Daoy (cell line): ENCODE measurements around a stretch of chr10.

- RAMPAGE, long total RNA: no peak
Measured at GRCh38 chr10:119576572-119577180, 20.1 kb downstream of the TIAL1 start.

GRCh38 chr10:119650737-119651324 is 349 bp upstream of the BAG3 start:
- RAMPAGE, long total RNA: no peak

- RAMPAGE, long total RNA: no peak
Measured at GRCh38 chr10:119852788-119853377, 19.8 kb downstream of the MCMBP start.

DNA sequence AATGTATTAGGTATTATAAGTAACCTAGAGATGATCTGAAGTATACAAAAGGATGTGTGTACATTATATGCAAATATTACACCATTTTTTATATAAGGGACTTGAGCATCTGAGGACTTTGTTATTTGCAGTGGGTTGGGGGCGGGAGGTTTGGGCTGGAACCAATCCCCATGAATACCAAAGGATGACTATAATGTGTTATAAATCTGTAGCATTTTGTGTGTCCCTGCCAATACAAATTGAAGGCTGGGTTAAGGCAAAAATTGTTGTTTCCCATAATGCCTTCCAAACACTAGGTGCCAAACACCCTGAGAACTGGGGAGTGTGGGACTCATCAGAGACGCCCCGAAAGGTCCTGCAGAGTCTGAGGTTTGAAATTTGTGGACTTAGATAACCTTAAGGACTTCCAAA is 150.2 kb upstream of the PLPP4 start:
- RAMPAGE, long total RNA: no peak

GRCh38 chr10:120979163-120980212 is 128.3 kb downstream of the WDR11 start:
- RAMPAGE, long total RNA: no peak

DNA sequence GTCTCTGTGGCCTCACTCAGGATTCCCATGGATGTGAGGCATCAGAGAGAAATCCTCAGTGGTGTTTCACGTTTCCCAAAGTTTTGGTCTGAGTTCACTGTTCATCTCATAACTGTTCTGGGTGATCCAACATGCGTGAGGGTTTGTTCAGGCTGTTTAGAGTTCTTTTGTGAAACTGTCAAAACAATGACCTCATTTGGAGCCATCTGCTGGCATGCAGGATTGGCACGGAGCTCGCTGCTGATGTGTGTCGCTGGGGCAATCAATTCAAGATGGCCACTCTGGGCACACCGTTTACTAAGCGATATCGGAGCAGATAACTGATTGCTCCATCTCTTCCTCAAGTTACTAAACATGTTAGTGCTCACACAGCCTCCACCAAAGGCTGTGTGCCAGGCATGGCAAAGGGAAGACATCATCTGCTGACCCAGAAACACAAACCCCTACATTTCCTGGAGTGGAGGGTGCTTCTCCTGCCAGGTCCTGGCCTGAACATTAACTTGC is 365.6 kb downstream of the WDR11 start:
- RAMPAGE, long total RNA: no peak

- RAMPAGE, long total RNA: no peak
Measured at GRCh38 chr10:121366051-121366410, 232.2 kb downstream of the FGFR2 start.

DNA sequence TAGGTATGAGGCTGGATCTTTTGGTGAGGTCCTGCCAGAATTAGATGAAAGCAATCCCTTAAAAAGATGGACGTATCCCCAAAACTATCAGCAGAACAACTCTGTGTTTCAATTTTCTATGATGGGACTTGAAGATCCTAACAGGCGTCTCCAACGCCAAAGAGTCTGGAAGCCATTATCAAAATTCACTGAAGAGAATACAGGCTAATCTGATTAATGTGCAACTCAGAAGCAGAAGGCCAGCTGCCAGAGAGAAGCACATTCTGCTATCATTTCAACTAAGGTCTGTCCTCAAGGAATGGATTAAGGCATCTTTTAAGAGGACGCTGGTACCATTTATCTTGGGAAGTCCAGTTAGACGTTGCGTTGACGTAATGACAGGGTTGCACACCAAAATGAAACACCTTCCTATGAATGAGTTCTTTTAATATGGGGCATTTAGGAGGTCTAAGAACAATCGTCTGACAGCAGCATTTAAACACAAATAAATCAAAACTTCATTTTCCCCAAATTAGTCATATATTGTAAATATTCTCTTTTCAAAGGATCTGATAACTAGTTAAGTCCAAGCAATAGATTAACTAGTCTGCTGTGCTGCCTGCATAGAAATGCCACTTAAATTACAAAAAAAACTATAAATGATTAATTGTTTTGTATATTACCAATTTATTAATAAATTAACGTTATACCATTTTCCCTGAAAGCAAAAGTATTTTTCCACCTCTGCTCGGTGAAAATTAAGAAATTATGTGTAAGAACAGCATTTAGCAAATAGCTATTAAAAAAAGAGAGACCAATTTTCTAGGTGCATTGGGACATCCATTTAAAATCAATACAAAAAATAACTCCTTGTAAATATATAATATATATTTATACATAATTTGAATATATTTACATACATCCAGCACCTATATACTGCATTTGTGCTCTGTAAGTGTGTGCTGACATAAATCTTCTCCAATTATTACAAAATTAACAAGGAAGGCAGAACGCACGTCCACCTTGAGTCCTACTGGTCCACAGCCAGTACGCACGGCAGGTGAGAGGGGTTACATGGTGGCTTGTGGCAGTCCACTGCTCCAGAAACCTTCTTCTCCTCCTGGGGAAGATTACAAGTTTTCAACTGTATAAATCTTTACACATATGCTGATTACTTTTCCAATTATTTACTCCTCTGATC is 119.3 kb downstream of the FGFR2 start:
- RAMPAGE, long total RNA: no peak

DNA sequence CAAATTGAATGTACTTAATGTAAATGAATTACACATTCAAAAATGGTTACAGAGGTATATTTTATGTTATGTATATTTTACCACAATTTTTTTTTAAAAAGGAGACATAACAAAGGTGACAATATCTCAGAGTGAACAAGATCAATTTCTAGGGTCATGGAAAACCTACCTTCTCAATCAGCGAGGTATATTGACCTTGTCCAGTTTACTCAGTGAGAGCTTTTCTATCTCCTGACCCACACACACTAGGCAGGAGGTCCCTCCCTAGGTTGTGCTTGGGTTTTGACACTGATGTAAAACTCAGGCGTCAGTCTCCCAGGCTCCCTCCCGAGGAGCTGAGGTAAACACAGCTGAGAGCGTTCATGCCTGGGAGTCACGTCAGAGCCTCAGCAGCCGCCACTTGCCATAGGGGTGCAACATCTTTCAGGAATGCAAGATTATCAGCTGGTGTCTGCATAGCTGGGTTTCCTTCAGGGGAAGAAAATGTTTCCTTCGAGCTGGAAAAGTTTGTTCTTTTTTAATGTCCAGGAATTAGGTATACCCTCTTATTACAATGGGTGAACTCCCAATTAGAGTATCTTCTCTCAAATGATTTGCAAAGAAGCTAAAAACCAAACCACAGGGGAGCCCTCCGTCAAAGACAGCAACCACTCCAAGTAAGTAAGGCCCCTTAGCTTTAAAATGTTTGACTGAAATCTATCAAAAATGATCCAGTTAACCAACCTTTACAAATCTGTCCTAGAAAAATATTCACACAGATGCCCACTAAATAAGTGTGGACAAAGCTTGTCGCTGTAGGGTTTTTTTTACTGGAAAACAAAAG is 70.5 kb downstream of the FGFR2 start:
- RAMPAGE, long total RNA: no peak

DNA sequence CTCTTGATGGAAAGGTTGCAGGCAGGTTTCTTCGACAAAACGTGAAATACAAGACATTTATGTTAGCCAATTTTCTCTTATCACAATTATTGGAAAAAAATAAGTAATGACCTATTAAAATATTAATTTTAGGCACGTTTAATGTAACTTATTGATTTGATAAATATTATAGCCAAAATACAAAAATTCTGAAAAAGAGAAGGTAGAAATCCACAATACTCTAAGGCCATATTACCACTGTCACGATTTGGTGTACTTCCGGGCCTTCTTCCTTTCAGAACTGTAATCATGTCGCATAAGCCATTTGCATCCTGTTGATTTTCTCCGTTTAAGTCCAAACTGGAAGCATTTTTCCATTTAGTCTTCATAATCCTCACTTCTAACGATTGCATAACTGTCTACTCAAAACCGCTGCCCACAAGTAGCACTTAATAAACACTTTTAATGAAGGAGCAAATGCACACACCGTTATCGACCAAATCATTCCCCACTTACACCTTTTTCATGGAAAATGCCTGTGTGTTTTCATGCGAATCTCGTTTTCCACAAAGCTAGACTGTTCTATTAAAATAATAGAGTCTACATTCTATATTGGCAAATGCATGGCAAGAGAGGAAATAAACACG is 1.2 kb downstream of the ATE1 start:
- RAMPAGE, long total RNA: no peak

GRCh38 chr10:121987757-121988122 is 1.2 kb upstream of the TACC2 start:
- RAMPAGE, long total RNA: no peak

DNA sequence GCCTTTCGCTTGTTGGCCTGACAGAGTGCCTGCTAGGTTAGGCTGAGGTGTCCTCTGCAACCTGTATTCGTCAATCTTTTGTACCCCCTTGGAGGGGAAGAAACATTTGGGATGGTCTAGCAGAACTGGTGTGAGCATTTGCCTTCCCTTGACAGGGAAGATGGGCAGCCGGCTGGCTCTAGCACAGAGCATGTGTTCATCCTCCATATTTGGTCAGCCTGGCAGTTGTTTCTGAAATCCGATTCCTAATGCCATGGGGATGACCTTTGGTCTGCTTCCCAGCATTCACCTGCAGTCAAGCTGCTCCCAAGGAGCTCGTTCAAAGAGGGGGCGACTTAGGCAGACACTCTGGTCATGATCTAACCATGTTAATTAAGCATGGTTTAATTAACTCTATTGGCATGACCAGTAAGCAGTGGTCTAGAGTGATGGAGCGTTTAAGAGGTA is 55.3 kb downstream of the TACC2 start:
- RAMPAGE, long total RNA: no peak

DNA sequence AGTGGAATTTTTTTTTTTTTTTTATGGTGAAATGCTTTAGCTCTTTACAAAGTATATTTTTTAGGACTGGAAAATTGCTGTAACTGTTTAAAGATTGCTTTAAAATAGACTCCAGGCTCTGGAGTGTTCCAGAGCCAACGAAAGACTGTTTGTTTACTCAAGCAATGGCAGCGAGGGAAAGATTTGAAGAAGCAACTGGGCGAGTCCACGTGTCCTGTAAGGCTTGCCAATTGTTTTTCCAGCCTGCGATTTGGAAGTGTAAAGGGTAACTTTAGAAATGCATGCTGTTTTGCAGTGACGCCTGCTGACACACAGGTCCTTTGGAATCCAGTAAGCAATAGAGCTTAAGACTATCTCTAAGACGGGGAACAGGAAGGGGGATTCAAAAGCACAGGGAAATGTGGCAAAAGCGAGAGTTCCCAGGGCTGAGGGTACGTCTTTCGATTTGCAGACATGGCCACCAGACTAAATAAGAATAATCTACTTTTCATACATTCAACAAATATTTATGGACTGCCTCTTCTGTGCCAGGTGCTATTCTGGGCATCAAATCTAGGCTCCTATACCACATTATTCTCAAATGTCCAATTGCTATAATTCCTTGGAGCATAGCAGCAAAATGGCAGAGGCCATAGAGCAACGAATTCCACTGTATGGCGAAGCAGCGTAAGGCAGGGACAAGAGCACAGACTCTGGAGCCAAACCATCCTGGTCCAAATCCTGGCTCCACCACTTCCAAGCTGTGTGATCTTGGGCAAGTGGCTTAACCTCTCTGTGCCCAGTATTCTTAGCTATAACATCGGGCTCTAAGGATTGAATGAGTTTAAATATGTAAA is 55.9 kb downstream of the TACC2 start:
- RAMPAGE, long total RNA: no peak

DNA sequence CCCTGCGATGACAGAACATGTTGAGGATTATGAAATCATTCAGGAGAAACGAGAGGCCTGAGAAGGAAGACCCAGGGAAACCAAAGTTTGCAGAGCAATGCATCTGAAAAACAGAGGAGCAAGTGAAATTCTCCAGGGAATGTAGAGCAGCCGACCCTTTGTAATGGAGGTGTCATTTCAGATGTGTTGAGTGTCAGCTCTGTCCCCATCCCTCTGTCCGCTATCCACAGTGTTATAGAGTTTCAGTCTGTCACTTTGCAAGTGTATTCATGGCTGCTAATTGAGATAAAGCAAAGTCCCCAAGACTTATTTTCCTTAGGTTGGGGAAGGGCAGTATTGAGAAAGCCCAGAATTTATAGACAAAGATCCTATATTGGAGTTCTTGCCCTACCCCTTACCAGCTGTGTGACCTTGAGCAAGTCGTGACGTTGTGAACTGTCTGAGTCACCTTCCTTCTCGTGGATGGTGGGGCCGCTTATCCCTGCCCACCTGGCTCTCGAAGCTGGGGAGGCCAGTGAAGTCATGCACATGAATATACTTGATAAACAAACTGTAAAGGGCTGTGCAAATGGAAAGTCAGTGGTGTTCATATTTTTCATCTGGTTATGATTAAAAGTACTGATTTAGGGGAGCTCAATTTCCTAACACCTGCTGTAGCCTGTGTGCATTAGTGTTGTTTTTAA is 127.3 kb downstream of the TACC2 start:
- RAMPAGE, long total RNA: no peak

DNA sequence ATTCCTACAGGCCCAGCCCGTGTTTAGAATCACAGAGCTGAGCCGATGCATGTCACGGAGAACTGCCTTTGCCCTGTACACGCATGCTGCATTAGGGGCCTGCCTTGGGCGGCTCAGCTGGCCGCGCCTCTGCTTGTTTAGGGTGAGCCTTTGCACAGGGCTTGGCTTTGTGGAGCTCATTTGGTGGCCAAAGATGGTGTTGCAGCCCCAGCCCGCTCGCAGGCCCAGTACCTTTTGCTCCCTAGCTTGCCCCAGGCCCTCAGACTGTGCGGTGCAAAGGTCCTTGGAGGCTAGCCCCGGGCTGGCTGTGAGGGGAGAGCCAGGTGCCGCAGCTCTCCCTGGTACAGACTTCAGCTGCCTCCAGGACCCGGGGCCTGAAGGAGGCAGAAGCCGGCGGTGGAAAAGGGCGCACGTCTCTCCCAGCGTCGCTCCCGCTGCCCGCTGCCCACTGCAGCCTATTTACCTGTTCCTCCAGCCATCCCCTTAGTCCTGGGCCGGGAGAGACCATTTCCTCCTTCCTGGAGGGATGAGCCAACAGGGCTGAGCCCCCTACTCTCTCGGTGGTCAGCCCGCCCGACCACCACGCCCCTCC is 108.2 kb upstream of the BTBD16 start:
- RAMPAGE, long total RNA: no peak

DNA sequence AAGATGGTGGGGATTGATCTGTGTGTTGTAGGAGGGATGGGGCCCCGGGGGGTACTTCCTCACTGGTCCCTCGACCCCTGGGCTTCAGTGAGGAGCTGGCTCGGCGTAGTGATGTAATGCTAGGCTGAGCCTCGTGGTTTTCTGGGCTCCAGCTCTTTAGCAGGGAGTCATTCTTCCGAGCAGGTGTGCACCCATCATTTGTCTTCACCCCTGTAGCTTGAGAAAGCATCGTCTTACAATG is 106.3 kb upstream of the BTBD16 start:
- RAMPAGE, long total RNA: no peak

GRCh38 chr10:122227660-122228183 is 43.4 kb upstream of the BTBD16 start:
- RAMPAGE, long total RNA: no peak

GRCh38 chr10:122230966-122231388 is 40.1 kb upstream of the BTBD16 start:
- RAMPAGE, long total RNA: no peak

DNA sequence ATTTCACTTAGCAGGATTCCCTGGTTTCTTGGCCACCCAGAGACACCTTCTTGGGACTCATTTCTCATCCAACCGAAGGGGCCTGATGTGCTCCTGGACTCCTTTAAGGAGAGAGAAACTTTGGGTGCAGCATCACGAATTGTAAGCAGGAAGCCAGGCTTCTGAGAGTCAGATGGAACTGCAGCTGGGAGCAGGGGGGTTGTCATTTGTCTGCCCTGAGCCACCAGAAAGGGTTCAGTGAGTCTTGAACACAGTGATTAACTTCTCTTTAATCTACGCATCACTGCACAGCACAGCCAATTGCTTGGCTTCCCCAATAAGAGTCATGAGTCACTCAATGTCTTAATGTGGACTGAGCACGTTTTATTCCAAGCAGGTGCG is 26.1 kb upstream of the PLEKHA1 start:
- RAMPAGE, long total RNA: no peak

GRCh38 chr10:122374151-122374514 is 375 bp upstream of the PLEKHA1 start:
- RAMPAGE, long total RNA: no peak